ENCODE measurements around the gene MDH1B.

DNA sequence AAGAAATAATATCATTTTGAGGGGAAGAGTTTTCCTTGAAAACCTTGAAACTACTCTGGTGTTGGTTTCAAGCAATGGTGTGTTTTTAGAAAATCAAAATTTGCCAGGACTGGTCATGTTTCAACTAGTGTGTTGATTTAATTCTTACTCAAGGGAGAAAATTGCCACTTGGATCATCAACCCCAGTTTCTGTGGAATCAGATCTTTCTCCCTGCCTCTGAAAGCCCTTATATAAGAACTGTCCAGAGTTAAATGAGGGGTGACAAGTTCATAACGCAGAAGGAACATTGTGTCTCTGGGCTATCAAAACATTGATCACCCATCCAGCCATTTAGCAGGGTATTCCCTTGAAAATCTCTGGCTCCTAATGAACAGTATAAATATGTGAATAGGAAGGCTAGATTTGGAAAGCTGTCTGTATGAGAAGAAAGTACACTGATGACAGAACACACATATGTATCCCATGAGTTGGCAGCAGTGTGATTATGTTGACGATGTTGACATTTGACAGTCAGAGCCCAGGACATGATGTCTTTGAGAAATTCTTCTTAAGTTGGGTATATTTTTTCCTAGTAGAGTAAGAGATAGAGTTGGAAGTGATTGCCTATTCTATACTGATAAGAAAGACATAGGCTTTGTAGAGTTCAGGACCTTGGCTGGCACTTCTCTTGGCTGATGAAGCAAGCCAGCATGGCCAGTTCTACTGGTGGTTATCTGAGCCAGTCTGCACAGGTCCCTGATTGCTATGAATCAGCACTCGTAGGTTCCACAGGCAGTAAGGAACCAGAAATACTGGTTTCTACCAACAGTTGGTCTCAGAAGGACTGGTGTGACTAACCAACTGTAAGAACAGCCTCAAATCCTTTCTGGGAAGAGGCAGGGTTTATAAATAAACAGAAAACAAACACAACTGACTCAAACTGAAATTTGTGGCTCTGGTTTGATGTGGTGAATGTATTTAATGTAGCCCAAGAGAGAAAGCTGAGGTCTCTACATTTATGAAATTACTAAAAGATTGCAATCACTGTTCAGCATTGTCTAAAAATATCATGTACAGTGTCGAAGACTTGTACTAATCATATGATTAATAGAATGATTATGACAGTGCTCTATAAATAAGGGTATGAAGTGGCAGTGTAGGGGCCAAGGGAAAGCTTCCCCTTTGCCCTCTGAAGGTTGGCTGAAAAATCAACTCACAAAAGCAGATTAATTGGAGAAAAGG lies 43.8 kb upstream of the RAPH1 start:
- PRO-cap, 2 experiments, result no peak in any of the 2 experiments

- PRO-cap, 2 experiments, result no peak in any of the 2 experiments
These were observed 70.1 kb upstream of the RAPH1 start for GRCh38 chr2:203605264-203605586.

DNA sequence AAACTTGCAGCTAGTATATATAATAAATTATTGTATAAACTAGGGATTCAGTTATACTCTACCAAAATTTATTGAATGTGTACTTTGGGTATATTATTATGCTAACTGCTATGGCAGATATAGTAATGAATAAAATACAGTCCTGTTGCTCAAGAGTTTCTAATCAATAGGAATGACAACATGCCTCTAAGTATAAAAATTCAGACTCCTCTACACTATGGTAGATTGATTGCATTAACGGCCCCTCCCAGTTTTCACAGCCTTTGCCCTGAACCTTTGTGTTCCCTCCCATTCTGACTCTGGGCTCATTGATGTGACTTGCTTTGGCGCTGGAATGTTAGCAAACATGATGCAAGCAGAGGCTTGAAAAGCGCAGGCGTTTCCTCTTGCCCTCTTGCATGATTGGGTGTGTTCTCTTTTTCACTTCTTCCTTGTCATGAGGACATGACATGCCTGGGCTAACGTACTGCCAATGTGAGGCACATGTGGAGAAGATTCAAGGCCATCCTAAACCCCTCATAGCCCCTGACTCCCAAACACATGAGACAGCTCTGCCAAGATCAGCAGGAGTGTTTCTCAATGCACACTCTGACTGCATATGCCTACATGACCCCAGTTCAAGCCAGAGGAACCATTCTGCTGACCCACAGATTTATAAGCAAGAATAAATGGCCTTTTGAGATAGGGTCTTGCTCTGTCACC lies 49.9 kb upstream of the CD28 start:
- PRO-cap, 2 experiments, result peak in 1 of 2 experiments; most common minus-strand start position 301 of the sequence (in 1)

DNA sequence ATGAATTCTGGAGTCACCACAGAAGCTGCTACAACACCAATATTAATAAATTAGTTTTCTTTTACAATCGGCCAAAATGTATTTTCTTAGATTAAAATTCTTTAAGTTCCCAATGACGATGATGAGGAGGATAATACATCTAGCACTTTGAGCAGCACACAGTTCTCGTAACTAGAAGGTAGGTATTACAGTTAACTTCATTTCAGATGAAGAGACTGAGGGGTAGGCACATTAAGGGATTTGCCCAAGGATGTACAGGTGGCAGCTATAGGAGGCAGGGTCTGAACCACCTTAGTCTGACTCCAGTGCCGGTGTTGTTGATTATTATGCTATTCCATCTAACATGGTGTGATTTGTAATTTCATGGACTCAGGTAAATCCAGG lies 1.0 kb downstream of the CD28 start:
- PRO-cap, 2 experiments, result no peak in any of the 2 experiments

GRCh38 chr2:203940022-203940616 lies 3.6 kb downstream of the ICOS start:
- PRO-cap, 2 experiments, result no peak in any of the 2 experiments

DNA sequence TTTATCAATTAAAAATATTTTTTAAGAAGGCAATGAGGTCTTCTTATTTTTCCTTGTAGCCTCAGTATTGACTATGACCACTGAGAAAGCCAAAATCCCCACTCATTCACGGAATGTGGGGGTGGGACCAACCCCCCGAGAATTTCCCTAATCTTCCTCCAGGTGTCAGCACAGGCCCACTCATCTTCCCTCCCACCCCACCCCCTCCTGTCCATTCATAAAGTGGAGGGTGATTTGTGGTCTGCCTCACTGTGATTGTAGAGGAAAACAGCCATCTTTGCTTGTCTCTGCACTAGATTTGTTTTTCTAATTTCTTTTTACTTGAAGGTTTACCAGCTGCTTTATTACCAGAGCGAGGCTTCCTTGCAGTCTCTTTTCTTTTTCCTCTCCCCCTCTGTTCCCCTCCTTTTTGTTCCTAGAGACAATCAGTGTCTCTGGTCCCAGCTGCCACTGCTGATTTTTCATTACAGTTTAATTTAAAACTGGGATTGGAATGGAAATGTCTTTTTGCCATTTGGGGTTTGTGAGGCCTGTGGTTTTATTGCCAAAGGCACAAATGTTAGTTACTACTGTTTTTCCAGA lies 171.8 kb downstream of the ICOS start:
- PRO-cap, 2 experiments, result no peak in any of the 2 experiments

GRCh38 chr2:204407708-204408140 lies 137.6 kb upstream of the PARD3B start:
- PRO-cap, 2 experiments, result no peak in any of the 2 experiments

DNA sequence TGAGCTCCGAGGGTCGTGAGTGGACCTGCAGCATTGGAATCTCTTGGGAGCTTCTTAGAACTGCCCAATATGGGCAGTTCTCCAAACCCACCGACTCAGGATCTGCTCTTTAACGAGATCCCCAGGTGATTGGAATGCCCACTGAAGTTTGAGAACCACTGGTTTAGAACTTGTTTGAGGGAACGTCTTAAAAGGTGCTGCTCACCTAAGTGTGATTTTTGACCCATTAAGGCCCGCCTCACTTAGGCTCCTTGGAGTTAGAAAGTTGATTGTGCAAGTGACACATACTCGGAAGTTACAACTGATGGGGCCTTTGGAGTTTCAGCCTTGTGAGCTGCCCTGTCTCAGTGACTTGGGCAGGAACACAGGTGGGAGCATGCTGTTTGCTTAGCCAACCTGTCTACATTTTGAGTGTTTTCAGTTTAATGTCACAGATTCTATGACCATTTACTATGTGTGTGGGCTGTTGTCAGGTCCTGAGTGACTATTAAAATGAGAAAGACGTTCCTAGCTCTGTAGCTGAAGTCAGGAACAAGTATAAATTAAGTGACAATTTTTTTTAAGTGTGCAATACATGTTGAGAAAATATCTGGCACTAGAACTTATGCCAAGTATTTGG lies 1.1 kb downstream of the PARD3B start:
- PRO-cap, 2 experiments, result no peak in any of the 2 experiments

GRCh38 chr2:204583637-204584082 lies 38.4 kb downstream of the PARD3B start:
- PRO-cap, 2 experiments, result no peak in any of the 2 experiments

- PRO-cap, 2 experiments, result no peak in any of the 2 experiments
These were observed 314.9 kb downstream of the PARD3B start for GRCh38 chr2:204860126-204860581.

DNA sequence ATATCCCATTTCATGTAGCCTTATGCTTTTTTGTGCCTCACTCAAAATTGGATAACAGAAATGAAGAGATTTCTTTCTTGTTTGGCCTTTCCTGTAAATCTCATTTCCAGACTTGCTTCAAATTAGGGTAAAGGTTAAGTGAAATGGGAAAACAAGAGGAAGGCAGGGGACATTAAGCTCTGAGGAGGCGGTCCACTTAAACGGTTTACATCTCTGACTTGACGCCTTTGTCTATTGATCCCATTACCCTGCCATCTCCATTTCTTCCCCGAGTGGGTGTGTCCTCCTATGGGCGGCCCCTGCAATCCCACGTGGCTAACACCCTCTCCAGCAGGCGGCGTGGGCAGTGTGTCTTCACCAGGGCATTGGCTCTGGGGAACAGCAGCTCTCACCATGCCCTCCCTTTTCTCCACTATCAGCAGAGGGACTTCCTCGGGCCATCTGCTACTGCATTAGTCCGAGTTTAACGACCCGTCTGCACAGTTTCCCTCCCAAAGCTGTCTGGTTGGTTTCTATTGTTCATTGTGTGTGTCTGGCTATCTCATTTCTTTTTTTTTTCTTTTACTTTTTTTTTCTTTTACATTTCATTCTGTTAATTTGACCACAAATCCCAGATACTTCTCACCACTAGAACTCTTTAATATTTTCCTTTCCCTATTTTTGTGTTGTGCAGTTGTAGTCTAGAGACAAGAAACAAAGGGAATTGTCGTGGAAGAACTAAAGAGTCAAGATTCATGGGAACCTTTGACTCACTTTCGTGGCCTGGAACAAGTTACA lies 511.9 kb upstream of the NRP2 start:
- PRO-cap, 2 experiments, result no peak in any of the 2 experiments

DNA sequence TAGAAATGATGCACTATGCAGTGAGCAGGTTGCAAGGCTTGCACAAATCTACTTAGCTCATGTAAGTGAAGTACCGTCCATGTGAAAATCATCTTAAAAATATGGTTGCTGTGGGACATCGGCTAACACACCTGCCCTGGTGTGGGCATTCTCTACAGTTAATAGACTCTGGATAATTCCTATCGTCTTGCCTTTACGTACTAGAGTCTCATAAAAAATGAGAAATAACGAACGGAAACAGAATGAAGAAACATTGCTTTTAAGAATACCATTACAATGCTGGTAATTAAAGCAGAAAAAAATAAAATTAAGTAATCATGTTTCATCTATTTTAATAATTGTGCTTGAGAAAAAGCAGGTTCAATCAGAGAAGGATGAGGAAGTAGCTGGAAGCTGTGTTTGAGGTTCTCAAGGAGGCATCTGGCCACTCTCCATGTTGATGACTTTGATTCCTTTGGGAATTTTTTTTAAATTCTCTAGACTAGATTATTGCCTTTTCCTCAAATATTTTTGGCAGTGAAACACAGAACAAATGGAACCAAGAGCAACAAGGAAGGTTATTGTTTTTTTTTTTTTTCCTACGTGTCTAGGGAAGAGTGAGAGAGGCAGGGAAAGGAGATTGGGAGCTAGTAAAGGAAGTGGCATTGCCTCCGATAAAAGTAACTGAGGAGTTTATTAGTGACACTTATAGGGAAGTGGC lies 100.0 kb upstream of the NRP2 start:
- PRO-cap, 2 experiments, result no peak in any of the 2 experiments

- PRO-cap, 2 experiments, result no peak in any of the 2 experiments
These were observed 32.0 kb upstream of the NRP2 start for GRCh38 chr2:205650218-205650763.

- PRO-cap, 2 experiments, result no peak in any of the 2 experiments
These were observed 2.3 kb upstream of the NRP2 start for GRCh38 chr2:205679859-205680621.

- PRO-cap, 2 experiments, result peak in 1 of 2 experiments; most common plus-strand start chr2:205685491 (in 1); most common minus-strand start chr2:205685496 (in 1)
These were observed 3.2 kb downstream of the NRP2 start for GRCh38 chr2:205685254-205686110.

GRCh38 chr2:205758189-205758551 lies 75.9 kb downstream of the NRP2 start:
- PRO-cap, 2 experiments, result no peak in any of the 2 experiments

GRCh38 chr2:205792778-205793443 lies 110.6 kb downstream of the NRP2 start:
- PRO-cap, 2 experiments, result no peak in any of the 2 experiments

DNA sequence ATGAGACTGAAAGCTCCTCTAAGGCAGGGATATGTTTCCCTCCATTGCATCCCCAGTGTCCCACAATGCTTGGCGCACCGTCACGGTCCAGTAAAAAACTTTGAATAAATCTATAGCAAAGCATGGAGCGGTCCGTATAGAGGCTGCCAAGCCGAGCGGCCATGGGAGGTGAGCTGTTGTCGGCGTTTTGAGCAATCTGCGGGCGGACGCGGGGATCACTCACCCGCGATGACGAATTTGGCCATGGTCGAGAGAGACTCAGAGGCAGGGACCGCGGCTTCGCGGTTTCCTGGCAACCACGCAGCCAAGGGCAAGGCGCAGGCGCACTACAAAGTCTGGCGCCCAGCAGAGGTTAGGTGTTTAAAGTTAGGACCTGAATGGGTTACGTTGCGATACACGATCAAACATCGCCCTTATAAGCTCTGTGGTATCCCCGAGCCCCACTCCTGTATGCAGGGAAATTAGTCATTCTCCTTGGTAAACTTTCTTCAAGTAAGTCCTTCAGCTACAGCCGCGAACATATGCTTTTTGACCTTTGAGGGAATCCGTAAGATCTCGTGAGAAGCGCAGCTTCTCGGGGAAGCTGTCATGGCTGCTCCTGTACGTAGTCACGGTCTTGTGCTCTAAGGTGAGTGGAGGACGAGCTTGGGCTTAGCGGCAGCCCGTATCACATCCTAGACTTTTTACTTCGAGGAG lies at the start of gene MDH1B:
TSS of gene MDH1B (minus strand) at position 302 of the 696 bp plus-strand sequence.
- PRO-cap, 2 experiments, result peak in 1 of 2 experiments; most common plus-strand start position 580 of the sequence (in 1); most common minus-strand start position 189 of the sequence (in 1)

- PRO-cap, 2 experiments, result no peak in any of the 2 experiments
These were observed 101.3 kb downstream of the CPO start for GRCh38 chr2:207040587-207041093.

DNA sequence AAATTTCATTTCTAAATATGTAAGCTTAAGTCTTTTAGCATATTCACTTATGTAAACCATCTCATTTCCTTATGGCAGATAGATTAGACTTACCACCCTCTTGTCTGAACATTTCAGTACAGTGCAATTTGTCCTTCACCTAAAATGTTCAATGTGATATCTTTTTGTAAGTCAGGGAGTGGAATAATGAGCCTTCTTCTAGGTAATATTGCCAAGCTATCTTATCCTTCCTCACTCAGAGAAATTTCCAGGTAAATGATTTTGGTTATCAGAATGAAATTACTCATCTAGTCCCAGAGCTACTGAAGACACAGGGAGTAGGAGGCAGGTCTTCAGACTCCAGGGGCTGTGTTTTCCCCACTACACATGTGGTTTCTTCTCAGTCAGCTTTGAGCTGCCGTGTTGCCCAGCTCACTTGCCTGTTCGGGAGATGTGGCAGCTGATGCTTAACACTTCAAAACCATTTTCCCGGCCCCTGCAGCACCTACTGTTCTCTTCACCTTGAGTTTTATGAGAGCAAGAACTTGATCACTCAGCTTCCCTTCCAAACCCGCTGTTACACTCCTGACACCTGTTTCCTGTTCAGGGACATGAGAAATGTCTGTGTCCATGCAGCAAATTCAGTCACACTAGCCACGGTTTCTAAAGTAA lies 92.1 kb downstream of the KLF7 start:
- PRO-cap, 2 experiments, result no peak in any of the 2 experiments